Neural progenitor cell (in vitro differentiated cells): Measurements from ENCODE around the gene ERFE.

DNA sequence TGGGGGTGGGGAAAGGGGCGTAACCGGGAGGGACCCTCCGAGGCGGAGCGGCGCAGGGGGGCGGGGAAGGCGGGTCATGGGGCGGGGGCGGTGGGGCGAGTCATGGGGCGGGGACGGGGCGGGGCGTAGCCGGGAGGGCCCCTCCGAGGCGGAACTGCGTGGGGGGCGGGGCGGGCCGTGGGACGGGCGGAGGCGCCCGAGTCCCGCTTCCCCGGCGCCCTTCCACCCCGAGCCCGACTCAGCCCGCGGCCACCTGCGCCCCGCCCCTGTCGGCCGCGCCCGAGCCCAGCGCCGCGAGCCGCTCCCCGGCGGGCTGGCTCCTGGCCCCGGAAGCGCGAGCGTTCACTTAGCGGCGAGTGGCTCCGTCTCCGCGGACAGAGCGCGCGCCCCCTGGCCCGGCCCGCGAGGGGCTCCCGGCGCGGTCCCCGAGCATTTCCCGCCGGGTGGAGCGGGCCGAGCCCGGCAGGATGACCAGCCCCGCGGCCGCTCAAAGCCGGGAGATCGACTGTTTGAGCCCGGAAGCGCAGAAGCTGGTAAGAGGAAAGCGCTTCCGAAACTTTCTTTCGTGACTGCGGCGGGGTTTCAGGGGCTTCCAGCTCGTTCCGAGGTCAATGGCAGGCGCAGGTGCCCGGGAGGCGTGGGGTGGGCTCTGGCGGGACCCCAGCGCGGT lies 64.7 kb downstream of the LRRFIP1 start:
- RAMPAGE, long total RNA: no peak

DNA sequence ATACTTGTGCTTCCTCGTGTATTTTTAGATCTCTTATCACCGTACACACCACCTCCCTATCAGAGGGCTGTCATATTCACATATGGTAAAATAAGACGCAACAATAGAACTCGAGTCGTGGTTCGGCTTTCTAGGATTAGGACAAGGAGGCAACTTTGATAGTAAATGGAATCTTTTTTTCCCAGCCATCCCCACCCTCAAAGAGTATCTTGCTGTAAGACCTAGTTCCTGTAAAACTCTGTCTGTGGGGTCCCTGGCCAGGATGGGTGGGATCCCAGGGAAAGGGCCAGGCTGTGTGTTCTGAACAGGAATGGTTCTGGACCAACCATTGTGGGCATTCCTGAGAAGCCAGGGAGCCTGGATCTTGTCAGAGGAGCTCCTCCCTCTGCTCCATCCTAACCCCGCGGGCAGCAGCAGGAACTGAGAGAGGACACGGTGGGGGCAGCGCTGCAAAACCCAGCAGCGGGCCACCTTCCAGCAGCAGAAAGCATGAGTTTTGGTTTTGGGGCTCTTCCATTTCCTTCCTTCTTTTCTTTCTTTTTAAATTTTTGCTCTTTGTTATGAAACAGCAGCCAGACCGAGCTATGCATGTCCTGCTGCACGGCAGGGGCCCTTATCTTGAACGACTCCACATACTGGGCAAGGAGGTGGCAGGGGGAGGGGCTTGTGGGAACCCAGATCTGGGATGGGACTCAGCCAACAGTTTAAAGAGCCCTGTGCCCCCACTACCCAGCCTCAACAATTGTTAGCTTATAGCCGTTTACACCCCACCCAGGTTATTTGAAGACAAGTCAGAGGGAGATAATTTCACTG lies 75.0 kb downstream of the LRRFIP1 start:
- RAMPAGE, long total RNA: no peak

DNA sequence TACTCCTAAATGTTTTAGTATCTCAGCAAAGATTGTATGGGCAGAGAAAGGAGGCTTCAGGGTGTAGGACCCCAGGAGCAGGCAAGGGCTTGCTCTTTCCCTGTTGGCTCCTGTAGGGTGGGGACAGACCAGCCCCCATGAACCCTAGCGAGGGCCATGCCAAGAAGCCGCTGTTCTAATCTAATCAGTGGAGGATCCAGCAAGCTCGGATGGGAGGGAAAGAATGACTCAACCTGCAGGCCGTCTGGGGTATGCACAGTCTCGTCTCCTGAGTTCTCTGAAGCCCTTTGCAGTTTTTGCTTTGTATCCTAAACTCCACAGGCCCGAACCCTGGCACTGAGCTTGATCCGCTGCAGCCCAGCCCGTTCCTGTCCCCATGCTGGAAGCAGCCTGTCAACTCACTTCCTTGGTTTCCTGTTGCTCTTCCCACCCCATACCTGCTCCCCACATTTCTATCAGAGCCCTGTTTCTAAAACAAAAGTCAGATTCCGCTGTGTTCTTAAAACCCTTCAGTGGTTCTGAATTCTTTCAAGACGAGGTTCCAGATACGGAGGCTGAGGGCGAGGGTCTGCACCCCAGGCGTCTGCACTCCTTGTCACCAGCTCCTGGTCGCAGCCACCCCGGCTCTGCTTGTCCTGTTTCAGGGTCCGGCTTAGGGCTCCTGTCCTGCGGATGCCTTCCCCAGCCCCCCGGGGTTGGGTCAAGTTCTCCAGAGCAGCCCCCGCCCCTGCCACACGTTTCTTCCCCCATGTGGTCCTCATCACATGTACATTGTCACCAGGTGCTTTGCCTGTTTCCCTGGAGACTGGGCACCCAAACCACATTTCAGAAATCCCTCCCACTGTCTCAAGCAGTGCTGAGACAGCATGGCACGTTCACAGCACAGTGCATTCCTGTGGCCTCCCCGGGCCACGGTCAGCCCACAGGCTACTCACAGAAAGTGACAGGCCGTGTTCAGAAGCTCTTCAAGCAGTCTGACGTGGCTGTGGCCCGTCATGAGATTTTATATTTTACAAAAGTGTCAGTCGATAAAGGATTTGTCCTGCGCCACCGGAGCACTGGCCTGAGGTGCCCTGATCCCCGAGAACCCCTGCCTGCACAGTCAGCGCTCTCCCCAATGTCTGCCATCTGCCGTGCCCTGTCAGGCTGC lies 75.9 kb downstream of the LRRFIP1 start:
- RAMPAGE, long total RNA: no peak

DNA sequence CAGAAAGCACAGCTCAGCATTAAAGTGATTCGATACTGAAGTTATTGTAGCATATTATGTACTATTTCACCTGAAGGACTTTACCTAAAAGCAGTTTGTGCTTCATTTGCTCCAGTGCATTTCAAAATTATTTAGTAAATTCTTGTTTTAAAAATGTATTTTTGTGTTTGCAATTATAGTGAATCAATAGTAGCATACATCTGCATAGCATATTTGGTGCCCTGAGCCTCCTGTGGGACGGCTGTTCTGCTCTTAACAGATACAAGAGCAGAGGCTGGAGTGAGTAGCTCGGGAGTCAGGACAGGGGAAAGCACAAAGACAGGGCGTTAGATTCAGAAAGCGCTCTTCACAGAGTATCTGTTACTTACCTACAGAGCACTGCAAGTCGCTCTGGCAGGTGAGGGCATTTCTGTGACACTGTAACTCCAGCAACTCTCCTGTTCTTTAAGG lies 74.3 kb upstream of the RBM44 start:
- RAMPAGE, long total RNA: no peak

DNA sequence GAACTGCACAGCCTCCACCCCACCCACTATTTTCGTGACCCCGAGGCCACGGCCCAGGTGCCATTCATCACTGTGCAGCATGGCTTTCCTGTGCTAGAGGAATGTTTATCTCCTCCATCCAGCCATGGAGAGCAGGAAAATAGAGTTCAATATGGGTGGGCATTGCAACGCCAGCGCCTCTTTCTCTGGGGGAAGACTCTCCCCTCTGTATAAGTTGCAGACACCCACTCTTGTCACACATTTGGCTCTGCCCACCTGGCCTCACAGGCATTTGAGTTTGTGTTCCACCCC lies 57.8 kb upstream of the RBM44 start:
- RAMPAGE, long total RNA: no peak

DNA sequence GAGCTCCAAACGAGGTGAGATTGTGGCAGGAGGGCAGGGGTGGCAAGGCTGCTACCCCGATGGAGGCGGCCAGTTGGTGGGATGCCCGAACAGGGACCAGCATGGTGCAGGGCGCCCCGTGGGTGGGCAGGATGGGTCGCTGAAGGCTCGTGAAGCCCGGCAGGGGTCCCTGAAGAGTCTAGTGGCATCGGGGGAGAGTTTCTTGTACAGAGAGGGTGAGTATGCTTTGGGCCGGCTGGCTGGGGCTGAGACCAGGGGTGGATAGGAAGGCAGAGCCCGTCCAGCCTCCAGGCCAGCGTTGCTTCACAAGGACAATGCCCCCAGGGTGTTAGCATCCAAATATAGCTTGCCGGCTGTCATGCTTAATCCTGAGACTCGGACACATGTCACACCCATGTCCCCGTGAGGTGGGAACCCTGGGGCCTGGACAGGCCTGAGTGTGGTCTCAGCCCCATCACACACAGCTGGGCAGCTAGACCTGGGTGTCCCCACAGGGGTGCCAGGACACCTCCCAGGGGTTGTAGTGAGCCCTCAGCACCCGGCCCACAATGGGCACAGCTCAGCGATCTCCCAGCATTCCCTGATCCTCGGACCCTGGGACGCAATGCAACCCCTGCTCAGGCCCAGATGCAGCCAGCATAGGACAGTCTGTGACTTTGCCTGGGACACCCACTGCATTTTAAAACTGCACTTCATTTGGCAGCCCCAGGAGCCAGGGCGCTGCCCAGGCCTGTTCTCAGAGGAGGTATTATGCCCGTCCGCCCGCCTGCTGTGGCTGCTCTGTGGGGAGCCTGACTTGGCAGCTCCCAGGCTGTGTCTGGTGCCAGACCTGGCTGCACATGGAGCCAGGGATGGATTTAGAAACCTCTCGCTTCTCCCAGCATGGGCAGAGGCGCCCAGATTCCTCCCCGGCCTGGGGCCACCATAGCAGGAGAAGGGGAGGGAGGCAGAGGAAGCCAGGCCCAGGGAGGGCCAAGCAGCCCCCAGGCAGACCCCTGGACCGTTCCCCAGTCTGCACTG lies 36.4 kb downstream of the RAMP1 start:
- RAMPAGE, long total RNA: no peak

DNA sequence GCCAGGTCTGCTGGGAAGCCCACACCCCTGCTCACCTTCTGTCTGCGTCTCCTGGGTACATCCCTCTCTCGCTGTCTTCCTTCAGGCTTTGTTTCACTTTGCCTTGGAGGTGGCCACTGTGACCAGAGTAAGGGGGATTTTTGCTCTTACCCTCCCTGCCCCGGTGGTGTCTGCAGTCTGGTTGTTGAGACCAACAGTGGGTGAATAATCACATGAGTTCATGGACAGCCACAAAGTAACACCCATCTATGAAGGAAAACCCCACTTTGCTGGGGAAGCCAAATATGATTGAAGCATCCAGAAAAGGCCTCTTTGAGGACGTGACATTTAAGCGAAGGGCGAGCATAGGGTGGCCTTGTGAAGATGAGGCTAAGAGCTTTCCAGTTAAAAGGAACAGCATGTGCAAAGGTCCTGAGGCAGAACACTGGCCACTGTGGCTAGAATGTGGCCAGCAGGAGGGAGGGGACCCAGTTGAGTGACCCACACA lies 41.8 kb downstream of the RAMP1 start:
- RAMPAGE, long total RNA: no peak

GRCh38 chr2:238158187-238159092 lies at the start of gene ERFE:
Gene ERFE, plus strand, starts transcription at chr2:238158970.
- RAMPAGE, long total RNA: no peak

DNA sequence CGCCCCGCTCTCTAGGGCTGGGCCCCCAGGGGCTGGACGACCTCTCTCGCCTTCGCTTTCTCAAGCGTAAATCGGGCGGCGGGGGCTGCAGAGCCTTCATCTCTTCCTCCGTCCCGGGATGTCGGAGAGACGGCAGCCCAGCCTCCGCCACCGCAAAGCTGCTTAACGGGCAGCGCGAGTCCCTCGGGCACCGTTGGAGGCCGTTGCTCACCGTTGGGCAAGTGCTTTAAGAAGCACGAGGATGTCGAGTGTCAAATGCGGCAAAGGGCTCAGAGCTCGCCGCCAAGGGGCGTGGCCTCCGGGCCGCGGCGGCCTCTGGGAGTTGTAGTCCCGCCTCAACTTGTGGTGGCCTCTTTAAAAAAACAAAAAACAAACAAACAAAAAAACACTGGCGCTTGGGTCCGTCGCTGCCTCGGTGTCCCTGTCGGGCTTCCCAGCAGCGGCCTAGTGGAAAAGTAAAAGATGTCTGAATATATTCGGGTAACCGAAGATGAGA lies 8.4 kb downstream of the HES6 start:
- RAMPAGE, long total RNA: no peak

DNA sequence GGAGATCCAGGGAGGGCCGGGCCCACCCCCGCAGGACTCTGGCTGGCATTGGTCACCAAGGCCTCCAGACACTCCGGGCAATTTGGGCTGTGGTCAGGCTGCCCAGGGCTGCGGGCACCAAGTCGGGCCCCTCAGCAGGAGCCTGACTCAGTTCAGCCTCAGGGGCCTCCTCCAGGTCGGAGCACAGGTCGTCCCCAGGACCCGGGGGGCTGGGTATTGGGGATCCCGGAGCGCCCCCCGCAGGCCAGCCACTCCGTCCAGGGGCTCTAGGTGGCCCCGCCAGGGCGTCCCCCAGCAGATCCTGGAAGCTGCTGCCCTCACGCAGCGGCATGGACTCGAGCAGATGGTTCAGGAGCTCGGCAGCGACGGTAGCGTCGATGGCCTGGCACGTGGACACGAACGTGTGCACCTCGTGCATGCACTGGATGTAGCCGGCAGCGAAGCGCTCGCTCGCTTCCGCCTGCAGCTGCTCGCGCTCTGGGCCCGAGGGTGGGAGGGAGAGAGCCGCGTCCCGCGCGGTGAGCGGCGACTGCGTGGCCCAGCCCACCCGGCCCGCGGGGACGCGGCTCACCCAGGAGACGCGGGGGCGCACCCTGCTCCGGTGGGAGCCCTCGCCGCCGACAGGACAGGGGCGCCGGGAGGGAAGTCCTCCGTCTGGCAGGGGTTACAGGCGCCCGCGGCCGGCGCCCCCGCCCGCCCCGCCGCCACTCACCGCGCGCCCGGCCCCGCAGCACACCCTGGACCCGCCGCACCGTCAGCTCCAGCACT lies 879 bp downstream of the HES6 start:
- RAMPAGE, long total RNA: no peak

DNA sequence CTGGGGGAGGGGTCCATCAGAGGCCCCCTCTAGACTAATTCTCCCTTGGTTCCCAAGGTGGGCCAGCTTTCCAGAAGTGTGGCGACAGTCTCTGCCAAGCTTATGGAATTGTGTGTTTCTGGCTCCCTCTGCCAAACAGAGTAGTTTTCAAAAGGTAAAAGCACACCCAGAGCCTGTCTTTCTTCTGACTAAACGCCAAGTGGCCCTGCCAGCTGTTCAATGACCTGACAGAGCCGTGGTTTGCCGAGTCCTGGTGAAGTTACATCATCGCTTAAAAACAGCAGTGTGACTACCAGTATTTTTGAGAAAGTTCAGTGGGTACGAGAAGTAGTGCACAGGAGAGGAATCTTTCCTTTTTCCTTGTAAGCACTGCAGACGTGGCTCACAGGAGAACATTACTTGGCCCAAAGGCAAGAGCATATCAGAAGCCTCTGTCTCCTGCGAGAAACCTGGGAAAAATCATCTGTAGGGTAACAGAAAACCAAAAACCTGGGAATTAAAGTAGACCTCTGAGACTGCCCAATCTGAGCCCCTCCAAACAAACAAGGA lies 1.8 kb downstream of the PER2 start:
- RAMPAGE, long total RNA: no peak

DNA sequence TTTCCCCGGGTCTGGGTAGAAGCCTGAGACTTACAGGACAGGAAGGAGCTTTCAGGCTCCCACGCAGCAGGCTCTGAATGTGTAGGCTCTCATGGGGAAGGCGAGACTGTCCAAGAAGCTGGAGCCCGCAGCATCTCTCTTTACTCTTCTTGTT lies 1.3 kb upstream of the PER2 start:
- RAMPAGE, long total RNA: no peak

GRCh38 chr2:238337589-238338193 lies 17.4 kb downstream of the TRAF3IP1 start:
- RAMPAGE, long total RNA: no peak

GRCh38 chr2:238357326-238358125 lies 37.2 kb downstream of the TRAF3IP1 start:
- RAMPAGE, long total RNA: no peak

DNA sequence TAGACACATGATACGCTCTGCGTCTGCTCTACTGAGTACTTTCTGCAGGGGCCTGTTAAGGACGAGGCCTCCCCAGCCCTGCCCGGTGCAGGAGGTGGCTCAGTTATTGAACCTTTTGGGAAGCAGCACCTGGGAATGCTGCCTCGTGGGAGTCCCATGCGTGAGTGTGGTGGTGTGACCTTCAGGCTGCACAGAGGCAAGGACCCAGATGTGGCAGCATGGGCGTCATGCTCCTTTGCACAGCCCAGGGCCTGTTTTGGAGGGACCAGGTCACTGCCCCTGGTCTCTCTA lies 21.8 kb downstream of the ASB1 start:
- RAMPAGE, long total RNA: no peak

GRCh38 chr2:238454424-238454853 lies 27.7 kb downstream of the ASB1 start:
- RAMPAGE, long total RNA: no peak

GRCh38 chr2:238728462-238729326 lies 119.2 kb upstream of the TWIST2 start:
- RAMPAGE, long total RNA: no peak

DNA sequence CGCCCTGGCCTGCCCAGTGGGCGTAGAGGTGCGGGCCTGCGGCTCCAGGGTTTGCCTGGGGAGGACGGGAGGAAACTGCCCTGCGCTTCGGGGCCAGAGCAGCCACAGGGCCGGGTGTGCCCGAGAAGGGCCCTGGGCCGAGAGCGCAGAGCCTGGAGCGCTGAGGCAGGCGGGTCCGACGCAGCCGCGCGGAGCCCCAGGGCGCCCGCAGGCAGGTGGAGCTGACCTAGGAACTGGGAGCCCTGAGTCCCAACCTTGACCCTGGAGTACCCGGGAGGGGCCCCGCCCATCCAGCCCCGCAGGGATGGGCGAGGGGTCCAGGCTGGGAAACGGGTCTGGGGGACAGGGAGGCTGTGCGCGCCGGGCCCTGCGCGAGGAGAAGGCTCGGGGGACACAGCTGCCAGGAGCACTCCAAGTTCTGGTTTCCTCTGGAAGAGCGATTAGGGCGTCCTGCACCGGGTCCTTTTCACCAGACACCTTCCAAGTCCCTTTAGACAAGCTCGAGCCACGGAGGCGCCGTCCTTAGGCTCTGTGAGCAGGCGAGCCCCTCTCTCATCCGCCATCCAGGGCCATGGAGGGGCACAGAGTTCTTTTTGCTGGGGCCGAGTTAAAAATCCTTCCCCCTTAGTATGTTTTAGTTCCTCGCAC lies 1.5 kb downstream of the TWIST2 start:
- RAMPAGE, long total RNA: no peak

- RAMPAGE, long total RNA: no peak
Measured at GRCh38 chr2:238853590-238854480, 6.0 kb downstream of the TWIST2 start.

GRCh38 chr2:238886365-238887061 lies 38.6 kb downstream of the TWIST2 start:
- RAMPAGE, long total RNA: no peak